Mammary microvascular endothelial cell (primary cell): ENCODE results near the gene TUT1.

GRCh38 chr11:61742625-61743035 lies 9.8 kb upstream of the MYRF start:
- RAMPAGE, long total RNA = no peak

GRCh38 chr11:61754473-61755266 lies 2.2 kb downstream of the MYRF start:
- RAMPAGE, long total RNA = no peak

DNA sequence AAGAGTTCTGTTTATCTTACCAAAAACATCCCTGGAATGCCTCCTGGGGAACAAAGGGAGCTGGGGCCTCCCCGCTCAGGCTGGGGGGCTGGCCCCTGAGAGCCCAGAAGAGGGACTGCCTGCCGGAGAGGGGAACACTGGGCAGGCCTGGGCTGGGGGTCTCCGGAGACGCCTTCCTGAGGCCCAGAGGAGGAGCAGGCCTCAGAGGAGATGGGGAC lies 17.2 kb downstream of the MYRF start:
- RAMPAGE, long total RNA = no peak

GRCh38 chr11:61772644-61772930 lies 19.8 kb downstream of the TMEM258 start:
- RAMPAGE, long total RNA = no peak

- RAMPAGE, long total RNA = no peak
Measured at GRCh38 chr11:61777050-61777901, 15.1 kb downstream of the TMEM258 start.

DNA sequence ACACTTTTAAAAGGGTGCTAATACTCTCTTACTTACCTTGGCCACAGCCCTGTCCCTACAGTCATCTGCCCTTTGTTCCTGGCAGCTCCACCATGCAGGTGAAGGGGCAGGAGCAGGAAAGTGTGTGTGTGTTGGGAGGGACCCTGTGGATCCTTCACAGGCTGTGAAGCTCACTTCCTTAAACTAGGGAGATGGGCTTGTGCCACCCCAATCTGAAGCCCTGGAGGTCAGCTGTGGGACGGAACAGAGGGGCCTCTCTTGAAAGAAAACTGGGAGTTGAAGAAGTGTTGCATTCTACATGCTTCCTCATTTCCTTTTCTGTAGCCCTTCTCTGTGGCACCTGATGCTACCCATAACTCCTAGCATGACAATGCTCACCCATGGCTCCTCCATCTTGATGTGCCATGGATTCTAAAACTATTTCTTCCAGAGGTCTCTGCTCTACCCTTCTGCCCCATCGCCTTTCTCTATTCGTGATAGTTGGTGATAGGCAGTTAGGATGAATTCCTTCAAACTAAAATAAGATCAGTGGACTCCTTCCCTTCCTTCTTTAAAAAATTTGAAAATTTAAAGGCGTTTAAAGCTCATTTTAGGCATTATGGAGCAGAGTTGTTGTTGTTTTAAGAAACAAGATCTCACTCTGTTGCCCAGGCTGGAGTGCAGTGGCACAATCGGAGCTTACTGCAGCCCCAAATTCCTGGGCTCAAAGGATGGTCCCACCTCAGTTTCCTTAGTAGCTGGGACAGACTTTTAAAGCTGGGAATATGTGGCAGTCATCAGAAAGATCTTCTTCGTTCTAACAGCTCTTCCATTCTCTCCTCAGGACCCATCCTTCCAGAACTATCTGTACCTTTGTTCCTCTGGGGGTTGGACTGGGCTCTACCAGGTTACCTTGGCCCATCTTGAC lies 11.4 kb downstream of the FADS1 start:
- RAMPAGE, long total RNA = no peak

GRCh38 chr11:61811943-61813455 lies 4.3 kb downstream of the FADS1 start:
- RAMPAGE, long total RNA = no peak

DNA sequence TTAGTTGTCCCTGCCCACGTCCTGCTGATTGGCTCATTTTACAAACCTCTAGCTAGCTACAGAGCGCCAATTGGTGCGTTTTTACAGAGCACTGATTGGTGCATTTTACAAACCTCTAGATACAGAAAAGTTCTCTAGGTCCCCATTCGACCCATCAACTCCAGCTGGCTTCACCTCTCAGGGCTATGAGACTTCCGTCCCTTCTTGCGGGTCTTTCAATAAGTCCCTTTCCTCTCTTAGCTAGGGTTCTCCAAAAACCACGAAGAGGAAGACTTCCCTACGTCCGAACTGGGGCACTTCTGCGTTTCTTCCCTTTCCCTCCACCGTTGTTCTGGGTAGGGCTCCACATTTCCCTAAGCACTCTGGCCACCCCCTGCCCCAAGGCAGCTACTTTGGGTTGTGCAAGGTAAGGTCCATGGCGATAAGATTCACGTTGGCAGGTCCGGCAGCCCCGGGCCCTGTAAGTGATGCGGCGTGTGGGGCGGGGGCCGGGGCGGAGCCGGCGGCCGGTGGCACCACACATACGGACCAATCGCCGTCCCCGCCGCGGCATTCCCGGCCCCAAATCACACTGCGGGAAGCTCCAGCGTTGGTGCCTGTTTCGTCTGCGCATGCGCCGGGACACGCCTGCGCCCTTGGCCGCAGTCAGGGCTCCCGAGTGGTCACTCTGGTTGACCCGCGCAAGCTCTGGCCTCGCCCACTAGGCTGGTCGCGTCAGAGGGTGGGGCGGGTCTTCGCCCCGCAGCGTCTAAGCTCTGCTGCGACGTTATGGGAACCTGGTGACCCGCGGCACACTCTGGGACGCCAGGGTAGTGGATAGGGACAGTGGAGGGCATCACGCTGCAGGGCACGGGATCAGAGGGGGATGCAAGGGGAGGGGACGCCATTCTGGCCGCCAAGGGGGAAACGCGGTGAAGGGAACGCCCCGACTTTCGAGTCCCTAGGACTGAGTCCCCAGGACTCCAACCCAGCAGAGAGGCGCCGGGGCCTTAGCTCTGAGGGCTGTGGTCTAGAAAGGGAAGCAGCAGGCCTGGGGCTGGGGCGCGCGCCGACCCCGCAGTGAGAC lies 1.8 kb downstream of the FADS1 start:
- RAMPAGE, long total RNA = no peak

GRCh38 chr11:61828642-61829470 lies 756 bp downstream of the FADS2 start:
- RAMPAGE, long total RNA = no peak

DNA sequence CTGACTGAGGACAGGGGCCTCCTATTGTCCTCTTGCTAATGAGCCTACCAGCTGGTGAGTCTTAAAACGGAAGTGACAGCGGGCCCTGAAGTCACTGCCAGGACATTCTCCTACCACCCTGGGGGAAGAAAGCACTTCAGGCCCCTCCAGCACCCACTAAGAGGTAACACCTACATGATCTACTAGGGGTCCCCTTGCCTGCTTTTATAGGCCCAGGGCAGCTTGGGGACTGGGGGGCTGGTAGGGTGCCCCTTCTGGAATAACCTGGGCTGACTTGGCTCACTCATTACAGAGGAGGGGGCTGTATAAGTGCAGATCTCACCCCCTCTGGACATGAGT lies 9.8 kb downstream of the FADS3 start:
- RAMPAGE, long total RNA = no peak

DNA sequence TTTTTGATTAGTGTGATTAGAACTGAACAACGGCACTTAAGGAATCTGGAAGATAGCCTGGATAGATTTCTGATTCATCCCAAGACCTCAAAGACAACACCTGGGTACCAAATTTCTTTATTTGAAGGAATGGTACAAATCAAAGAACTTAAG lies 3.1 kb downstream of the FTH1 start:
- RAMPAGE, long total RNA = no peak

DNA sequence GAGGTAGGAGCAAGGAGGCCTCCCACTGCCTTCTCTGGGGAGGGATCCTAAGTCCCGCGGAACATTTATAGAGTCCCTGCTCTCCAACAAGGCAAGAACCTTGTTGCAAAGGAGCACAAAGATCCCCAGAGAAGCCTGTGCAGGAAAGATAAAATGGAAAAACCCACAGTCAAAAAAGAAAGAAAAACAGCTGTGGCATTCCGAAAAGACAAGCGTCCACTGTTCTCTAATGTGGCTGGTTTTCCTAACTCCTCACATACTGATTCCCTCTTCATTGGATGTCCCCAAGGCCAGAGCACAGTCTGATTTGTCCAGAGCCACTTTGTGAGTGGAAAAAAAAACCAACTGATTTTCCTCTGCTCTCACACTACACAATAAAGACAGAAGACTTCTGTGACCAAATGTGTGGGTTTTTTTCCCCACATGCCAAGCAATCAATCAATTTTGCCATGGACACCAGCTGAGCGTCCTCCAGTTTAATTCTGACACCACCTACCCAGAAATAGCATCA lies 62.0 kb upstream of the INCENP start:
- RAMPAGE, long total RNA = no peak

DNA sequence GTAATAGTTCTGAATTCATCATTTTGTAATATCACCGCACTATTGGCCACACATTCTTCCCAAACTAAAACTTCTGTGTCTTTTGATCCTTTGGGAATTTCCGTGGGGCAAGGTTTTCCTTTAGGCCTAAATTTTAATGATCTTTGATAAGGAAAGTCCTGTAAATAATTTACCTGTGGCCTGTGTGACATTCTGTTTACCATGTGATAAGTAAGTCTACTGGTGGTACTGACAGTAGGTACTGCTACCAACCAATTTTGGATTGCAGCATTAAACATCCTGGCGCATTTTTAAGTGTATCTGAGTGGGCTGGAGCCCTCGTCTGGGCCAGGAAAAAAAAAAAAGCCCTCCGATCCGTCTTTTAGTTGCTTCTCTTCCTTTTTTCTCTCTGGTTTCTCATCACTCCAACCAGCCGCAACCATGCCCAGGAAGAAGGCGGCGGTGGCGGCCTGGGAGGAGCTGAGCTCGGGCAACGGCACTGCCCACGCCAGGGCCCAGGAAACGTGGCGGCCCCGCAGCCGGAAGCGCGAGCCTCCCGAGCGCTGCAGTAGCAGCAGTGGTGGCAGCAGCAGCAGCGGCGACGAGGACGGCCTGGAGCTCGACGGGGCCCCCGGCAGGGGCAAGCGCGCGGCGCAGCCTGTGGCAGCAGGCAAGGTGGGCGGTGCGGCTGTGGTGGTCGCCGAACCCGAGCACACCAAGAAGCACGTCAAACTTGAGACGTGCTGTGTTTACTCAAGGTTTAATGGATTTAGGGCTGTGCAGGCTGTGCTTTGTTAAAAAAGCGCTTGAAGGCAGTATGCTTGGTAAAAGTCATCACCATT lies 33.7 kb downstream of the ASRGL1 start:
- RAMPAGE, long total RNA = no peak

DNA sequence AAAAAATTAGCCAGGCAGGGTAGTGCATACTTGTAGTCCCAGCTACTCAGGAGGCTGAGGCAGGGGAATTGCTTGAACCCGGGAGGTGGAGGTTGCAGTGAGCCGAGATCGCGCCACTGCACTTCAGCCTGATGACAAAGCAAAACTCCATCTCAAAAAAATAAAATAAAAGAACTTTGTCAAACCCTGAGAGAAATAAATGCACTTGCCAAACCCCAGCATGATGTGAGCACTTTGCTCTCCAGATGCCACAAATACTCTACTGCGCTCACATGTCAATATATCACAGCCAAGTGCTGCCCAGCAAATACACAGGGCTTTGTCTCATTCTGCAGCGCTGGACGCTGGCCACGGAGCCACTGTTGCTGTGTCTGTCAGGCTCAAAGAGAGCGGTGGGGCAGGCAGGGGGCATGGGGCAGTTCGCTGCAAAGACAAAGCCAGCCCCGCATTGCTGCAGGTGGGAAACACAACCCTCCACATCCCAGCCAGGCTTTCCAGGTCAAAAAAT lies 45.1 kb downstream of the AHNAK start:
- RAMPAGE, long total RNA = no peak

DNA sequence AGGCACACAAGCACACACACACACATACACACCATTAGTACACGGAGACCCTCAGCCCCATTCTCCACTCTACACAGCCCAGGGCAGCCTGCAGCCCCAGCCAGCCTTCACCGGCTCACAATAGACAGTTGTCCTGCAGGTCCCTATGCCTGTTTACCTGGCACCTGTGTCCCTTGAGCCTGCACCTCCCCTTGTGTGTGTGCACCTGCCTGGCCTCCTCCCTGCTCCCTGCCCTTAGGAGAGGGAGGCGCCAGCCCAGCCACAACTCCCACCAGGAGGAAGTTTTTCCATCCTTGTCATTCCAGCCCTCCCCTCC lies 4.5 kb downstream of the AHNAK start:
- RAMPAGE, long total RNA = no peak

GRCh38 chr11:62547005-62547777 lies 585 bp upstream of the AHNAK start:
- RAMPAGE, long total RNA = no peak

- RAMPAGE, long total RNA = no peak
Measured at GRCh38 chr11:62547778-62548335, 1.3 kb upstream of the AHNAK start.

GRCh38 chr11:62555336-62555898 lies 8.8 kb upstream of the AHNAK start:
- RAMPAGE, long total RNA = no peak

GRCh38 chr11:62591055-62591730 lies at the start of gene TUT1:
Gene TUT1, minus strand, starts transcription at chr11:62591523.
- RAMPAGE, long total RNA = no peak

- RAMPAGE, long total RNA = start-site peak on the minus strand at chr11:62601192-62601304, 41 and 179 reads in 2 replicates
Measured at GRCh38 chr11:62600891-62601386, 726 bp downstream of the MTA2 start.